ENCODE data around the genes ASNS and CYP3A43.

GRCh38 chr7:97871578-97872686 lies at the start of gene ASNS:
ASNS (minus strand) TSS chr7:97872408.
- PRO-cap, 2 experiments: peak in 2 of 2 experiments; most common plus-strand start chr7:97872543 (in 2); most common minus-strand start chr7:97872427 (in 1)

DNA sequence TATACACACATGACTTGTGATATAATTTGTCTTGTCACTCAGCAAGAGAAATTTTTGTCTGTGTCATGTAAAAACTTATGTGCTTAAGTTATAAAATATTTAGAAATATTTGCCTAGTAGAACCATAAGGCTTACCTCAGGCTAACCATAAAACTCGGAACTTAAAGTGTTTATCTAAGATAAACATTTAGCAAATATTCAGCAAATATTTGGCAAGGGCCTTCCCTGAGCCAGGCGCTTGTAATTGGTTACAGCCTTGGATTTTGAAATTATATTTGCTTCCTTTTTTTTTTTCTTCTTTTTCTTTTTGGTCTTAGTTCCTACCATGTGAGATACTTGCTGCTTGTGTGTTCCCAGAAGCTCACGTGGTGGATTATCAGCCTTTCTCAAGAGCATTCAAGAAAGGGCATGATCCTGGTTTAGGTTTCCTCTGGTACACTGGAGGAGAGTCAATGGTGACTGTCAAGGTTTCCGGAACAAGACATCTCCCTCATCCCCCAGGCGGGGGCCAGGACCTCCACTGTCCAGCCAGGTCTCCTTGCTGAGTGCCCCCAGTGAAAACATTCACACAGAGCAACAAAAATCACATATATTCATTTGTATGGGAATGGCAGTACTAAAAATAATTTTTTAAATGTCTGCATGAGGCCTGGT lies 5.2 kb upstream of the BRI3 start:
- PRO-cap, 2 experiments: no peak in any of the 2 experiments

DNA sequence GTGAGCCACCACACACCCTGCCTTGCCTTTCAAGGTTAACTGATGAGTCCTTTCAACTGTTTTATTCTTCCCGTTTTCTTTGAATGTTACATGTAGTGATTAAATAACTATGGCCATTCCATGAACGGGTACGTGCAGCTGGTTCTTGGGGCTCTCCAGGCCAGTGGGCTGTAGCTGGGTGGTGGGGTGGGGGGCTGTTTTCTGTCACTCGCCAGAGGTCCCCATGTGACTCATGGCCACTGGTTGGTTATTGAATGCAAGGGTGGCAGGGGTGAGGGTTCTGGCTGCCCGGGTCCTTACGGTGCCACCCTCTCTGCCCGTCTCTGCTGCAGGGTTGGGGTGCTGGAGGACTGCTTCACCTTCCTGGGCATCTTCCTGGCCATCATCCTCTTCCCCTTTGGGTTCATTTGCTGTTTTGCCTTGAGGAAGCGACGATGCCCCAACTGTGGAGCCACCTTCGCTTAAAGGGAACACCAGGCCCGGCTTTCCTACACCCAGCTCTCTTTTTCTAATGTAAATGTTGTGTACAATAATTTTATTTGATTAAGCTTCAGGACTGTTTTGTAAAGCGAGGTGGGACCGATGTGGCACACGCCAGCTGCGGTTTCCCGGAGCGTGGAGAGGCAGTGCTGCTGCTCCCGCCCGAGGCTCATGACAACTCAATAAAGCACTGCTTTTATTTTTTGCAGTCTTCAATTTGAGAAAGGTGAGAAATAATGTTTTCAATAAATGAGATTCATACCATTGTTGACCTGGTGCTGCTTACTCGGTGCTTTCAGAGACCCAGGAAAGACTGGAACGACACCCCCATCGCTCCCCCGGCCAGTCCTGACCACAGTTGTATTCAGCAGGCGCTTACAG lies 9.5 kb downstream of the BRI3 start:
- PRO-cap, 2 experiments: no peak in any of the 2 experiments

GRCh38 chr7:98292715-98294093 lies 11.7 kb downstream of the BRI3 start:
- PRO-cap, 2 experiments: no peak in any of the 2 experiments

DNA sequence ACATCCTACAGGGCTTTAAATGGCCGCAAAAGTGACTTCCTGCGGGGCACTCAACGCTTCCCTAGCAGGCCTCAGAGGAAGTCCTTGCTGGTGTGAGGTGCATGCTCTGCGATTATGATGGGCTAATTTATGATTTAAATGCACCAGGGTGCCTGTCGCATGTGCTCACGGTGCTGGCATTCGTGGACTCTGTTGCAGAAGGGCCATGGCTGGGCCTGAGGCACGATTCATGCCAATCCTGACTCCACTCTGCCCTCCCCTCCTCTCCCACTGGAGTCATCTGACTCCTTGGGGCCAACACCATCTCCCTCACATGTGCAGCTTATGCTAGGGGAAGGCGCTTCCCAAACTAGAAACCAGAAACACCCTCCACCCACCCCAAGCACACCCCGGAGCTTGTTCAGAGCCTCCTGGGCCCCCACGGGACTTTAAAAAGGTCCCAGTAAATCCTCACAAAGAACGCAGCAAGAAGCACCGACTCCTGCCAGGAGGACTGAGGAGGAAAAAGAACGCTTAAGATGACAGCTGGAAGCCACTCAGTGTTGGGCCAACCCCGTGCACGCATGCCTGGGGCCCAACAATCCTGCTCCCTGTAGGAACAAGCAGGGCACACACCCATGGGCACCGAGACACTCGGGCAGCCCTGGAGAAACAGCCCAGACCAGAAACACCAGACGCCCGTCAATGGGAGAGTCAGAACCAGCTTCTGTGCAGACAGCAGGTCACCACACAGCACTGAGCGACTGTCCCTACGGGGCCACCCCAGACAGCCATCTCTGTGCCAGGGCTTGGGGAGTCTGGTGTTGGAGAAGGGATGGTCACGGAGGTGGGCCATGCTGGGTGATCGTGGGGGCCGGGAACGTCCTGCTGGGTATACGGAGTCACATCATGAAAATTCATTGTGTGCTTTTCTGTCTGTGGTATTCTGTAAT lies 14.2 kb downstream of the BRI3 start:
- PRO-cap, 2 experiments: no peak in any of the 2 experiments

- PRO-cap, 2 experiments: peak in 1 of 2 experiments; most common plus-strand start chr7:98301285 (in 1); most common minus-strand start chr7:98301083 (in 1)
Measured at GRCh38 chr7:98300821-98301582, 19.5 kb downstream of the BRI3 start.

DNA sequence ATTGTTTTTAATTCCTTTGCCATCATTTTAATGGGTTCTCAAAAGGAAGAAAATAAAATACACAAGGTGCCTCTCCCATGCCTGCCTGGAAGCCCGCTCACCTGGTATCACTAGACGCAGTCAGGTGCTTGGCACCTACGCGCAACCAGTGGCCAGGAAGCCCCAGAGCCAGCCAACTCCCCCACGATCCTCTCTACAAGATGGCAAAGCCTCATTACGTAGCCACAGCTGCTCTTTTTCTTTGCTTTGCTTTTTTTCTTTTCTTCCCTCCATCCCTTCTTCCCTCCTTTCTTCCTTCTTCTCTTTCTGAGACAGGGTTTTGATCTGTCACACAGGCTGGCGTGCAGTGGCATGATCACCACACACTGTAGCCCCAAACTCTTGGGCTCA lies 34.3 kb downstream of the BAIAP2L1 start:
- PRO-cap, 2 experiments: no peak in any of the 2 experiments

DNA sequence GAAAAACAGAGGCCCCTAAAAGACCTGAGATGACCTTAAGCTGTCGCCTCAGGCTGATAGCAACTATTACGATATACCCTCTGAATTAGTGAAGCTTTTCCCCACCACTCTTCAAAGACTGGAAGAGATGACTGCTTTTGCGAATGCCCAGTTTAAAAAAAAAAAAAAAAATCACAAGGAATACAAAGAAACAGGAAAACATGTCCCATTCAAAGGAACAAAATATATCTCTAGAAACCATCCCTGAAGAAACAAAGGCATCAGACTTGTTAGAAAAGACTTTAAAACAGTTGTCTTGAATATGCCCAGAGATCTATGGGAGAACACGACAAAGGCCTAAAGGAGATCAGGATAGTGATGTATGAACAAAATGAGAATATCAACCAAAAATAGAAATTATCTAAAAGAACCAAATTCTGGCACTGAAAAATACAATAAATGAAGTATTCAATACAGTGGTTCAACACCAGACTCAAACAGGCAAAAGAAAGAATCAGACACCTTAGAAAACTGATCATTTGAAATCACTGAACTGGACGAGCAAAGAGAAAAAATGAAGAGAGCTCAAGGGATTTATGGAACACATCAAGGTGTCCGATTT lies 120.9 kb downstream of the SMURF1 start:
- PRO-cap, 2 experiments: no peak in any of the 2 experiments

GRCh38 chr7:99035280-99036510 lies 108.2 kb downstream of the SMURF1 start:
- PRO-cap, 2 experiments: no peak in any of the 2 experiments

DNA sequence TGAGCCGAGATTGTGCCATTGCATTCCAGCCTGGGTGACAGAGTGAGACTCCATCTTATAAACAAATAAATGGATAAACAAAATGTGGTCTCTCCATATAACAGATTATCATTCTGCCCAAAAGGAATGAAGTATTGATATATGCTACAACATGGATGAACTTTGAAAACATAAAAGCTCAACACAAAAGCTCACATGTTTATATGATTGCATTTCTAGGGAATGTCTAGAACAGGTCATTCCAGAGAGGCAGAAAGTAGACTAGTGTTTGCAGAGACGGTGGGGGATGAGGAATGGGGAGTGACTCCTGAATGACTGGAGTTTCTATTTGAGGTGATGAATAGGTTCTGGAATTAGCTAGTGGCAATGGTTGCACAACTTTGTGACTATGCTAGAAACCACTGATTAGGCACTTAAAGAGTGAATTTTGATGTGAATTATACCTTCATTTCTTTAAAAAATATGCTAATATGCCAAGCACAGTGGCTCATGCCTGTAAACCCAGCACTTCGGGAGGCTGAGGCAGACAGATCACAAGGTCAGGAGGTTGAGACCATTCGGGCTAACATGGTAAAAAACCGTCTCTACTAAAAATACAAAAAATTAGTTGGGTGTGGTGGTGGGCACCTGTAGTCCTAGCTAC lies 6.9 kb downstream of the KPNA7 start:
- PRO-cap, 2 experiments: no peak in any of the 2 experiments

DNA sequence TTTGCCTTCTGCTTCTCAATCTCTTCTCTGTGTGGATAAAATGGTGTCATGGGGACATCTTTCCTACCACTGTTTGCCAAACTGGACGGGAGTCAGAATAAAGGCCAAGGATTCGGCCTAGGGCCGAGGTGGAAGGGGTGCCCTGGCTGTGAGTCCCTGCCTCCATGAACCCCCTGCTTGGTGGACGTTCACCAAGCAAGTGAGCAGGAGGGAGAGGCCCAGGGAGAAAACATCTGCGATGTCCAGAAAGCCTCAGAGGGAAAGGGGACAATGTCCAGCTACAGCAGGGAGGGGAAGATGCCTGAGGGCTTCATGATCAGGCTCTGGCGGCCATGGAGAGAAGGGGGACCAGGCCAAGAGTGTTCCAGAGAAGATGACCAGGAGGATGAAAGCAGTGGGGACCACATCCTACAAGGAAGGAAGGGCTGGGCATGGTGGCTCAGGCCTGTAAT lies 10.4 kb downstream of the PDAP1 start:
- PRO-cap, 2 experiments: no peak in any of the 2 experiments

- PRO-cap, 2 experiments: no peak in any of the 2 experiments
Measured at GRCh38 chr7:99418191-99418603, 9.4 kb downstream of the BUD31 start.

DNA sequence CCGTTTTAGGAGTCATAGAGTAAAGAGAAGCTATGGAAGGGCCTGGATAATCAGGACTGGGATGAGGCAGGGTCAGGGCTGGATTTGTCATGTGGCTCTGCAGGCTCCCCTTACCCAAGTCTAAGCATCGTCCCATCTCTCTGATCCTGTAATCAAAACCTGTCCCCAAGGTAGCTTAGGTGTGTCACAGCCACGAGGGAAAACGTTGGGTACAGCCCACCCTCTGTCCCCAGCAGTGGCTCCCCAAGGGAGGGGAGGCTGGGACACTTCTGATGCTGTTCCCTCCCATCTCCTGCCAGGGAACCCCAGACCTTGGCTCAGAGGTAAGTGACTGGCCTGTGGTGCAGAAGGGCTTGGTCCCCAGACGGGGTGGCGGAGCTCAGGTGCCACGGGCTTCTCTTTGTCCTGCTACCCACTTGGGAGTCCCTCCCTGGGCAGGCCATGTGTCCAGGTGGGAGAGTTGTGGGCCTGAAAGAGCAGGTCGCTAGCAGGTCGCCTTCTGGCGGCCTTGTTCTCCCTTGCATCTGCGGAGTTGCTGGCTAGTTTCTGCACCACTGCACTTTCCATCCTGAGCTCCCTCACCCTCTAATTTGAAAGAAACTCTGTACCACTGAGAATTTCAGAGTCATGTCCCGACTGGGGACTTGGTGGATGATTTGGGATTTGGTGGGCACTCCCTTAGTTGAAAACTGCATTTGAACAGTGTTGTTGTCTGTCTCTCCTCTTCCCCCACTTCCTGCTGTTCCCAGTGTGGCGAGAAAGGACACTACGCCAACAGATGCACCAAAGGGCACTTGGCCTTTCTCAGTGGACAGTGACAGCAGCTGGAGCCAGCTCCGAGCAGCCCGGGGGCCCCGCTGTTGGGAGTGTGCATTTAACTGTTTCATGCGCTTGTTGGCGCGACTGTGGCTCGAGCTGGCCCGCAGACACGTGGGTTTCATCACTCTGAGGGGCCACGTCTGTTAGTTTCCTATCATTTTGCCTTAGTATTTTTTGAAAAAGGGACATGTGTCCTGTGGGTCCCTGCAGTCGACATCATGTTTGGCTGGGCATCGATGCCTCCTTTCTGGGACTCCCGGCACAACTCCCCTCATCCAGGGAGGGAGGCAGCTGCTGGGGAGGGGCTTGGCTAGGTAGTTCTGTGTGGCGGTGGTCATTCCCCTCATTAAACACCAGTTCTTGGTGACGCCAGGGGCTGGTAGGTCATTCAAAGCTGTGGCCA lies 9.9 kb downstream of the ATP5MF start:
- PRO-cap, 2 experiments: no peak in any of the 2 experiments

DNA sequence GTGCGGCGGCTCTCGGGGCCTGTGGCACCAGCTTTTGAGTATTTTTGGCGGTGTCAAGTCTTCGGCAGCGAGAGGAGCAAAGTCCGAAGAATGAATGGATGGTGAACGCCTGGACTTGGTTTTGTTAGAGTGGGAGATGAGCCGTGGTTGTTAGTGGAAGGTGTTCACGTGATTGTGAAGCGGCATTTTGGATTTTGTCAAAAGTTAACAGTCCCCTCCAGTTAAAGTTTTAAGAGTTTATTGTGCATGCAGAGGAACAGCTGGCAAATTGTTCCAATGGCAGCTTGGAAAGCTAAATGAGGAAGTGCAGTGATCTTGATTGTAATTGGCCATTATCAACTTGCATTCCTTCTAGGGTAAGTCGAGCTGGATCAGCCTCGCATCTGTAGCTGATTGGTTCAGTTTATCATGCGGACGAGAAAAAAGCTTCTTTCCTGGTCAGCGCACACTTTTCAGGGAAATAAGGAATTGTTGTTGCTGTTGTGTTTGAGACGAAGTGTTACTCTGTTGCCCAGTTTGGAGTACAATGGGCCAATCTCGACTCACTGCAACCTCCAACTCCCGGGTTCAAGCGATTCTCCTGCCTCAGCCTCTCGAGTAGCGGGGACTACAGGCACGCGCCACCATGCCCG lies 577 bp downstream of the ZNF789 start:
- PRO-cap, 2 experiments: no peak in any of the 2 experiments

GRCh38 chr7:99651091-99652327 lies 28.3 kb downstream of the CYP3A5 start:
- PRO-cap, 2 experiments: no peak in any of the 2 experiments

- PRO-cap, 2 experiments: no peak in any of the 2 experiments
Measured at GRCh38 chr7:99660820-99661916, 18.6 kb downstream of the CYP3A5 start.

GRCh38 chr7:99693238-99694087 lies 13.7 kb upstream of the CYP3A5 start:
- PRO-cap, 2 experiments: peak in 1 of 2 experiments; most common minus-strand start chr7:99693483 (in 1)

DNA sequence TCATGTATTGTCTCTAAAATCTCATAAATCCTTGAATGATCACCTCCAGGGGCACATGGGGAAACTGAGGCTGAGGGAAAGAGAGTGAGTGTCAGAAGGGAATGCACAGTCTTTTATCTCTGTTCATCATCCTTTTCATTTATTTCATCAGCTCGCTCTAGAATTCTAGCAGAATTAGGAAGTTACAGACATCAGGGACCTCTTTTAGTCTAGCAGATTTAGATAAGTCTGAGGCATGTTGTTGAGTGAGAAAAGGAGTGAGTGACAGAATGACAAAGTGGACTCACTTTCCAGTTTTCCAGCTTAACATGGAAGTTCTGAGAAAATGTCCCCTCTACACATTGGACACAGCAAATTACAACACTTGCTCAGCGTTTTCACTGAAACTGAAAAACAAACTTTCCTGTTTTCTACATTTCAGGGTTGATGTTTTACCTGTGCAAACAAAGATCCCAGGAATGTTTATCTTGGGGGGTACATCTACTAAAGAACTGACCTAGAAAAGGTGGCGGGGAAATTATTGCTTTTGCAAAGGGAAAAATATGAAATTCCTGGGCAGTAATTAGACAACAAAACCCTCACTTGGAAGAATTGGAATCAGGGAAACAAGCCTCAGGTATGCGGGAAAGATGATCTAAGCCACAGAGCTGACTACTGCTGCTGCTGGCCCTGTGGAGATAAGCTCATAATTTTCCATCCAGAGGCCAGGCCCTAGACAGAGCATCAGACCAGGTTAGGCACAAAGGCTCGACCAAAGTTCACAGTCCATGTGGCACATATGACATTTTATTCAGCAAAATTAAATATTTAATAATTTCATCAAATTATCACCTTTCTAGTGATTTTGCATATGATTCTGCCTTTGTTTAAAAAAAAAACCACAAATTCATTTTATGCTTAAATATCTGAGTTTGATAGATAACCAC lies 14.6 kb upstream of the CYP3A5 start:
- PRO-cap, 2 experiments: no peak in any of the 2 experiments

GRCh38 chr7:99823014-99823405 lies 4.8 kb upstream of the CYP3A43 start:
- PRO-cap, 2 experiments: peak in 1 of 2 experiments; most common minus-strand start chr7:99823268 (in 1)

DNA sequence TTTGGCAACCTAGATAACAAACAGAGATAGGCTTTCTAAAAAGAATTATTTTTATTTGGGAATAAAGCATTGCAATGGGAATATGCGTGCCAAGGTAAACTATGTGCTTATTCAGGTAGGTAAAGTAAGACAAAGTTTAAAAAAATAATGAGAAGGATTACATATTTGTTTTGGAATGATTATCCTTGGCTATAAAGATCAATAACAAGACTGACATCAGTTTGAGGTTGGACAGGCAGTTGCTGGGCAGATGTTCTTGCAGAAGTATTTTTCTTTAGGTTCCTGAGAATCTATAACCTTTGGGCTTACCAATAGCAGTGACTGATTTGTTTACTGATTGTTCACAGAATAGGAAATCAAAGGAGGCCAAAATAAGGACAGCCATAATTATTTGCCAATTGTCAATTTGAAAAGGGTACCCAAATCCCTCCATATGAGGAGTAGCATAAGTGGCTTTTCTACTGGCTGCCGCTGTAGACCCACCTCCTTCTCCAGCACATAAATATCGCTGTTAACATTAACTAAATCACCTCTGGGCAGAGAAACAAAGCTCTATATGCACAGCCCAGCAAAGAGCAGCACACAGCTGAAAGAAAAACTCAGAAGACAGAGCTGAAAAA lies at the start of gene CYP3A43:
Gene CYP3A43 (plus strand): TSS at position 529 of the 620 bp plus-strand sequence.
- PRO-cap, 2 experiments: peak in 2 of 2 experiments; most common plus-strand start position 529 of the sequence (in 2)